NCI-H460 (cell line): ENCODE data around the genes AP1S2, RBBP7 and MBTPS2.

GRCh38 chrX:13791471-13792091 lies 25.3 kb downstream of the GPM6B start:
RAMPAGE:
- cytosol, long total RNA: no peak
- long total RNA: no peak
- nucleus, long total RNA: no peak

DNA sequence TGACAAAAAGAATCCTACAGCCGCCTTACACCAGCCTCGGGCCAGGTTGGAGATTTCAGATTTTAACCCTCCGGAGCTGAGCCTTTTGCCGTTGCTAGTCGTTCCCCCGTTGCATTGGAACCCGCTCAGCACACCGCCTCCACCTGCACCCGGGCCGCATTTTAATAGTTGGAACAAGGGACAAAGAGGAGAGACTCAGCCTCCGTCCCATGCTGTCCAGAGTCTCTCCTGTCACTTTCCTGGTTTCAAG lies 92.0 kb downstream of the GEMIN8 start:
RAMPAGE:
- cytosol, long total RNA: no peak
- long total RNA: no peak
- nucleus, long total RNA: no peak

DNA sequence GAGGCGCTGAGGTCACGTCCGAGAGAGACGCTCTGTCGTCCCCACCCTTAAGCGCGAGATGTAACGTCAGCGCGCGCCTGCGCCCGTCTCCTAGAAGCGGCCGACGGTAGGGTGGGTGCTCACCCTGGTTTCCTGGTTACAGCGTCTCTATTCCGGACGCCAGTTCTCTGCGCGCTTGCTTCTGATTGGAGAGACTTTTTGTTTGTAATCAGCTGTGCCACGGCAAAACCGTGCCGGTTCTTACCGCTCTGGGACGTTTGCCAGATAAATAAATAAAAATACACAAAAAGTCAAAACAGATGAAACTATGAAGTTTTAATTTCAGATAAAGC lies 274 bp upstream of the PIGA start:
RAMPAGE:
- cytosol, long total RNA: no peak
- long total RNA: no peak
- nucleus, long total RNA: no peak

DNA sequence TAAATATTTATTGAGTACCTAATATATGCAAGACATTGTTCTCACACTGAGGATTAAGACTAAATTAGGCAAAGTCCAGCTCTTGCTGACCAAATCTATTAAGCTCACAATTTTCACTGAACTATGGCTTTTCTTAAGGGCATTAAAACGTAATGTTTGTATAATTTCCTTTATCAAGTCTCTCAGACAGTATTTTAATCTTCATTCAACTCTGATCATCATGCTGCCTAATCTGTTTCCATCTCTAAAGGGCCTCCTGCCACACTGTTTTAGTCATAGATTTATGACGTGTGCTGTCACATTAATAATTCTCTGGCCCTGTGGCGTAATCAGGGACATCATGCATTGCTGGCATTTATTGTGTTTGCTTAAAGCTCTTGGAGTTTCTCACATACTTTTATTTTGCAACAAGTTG lies 7.5 kb upstream of the PIGA start:
RAMPAGE:
- cytosol, long total RNA: no peak
- long total RNA: no peak
- nucleus, long total RNA: no peak

DNA sequence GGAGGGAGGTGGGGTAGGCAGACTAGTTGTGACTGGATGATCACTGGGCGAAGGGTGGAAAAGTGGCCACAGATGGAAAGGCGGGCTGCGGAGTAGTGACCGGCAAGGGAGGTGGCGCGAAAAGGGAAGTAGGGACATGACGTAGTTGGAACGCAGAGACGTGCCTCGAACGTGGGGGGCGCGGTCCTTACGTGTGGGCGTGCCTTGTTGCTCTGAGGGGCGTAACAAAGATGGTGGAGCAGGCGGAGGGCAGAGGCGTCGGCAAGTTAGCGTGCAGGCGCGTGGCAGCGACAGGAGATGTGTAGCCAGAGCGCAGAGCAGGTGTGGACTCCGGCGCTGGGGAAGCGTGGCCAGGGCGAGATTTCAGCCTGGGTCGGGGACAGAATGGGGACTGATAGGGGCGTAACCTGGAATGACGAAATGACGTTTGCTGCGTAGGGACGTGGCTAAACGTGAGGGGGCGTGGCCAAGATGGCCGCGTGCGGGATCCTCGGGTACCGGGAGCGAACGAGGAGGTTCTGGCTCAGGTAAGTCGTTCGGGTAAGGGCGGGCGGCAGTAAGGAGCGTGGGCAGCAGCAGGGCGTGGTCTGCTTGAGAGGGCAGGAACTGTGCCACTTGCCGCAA lies 10.8 kb upstream of the CLTRN start:
RAMPAGE:
- cytosol, long total RNA: no peak
- long total RNA: no peak
- nucleus, long total RNA: start-site peak on the plus strand centred at position 231 of the sequence, 83 bp wide, 76 and 31 reads in 2 replicates; start-site peak on the plus strand centred at position 462 of the sequence, 34 bp wide, 407 and 120 reads in 2 replicates

DNA sequence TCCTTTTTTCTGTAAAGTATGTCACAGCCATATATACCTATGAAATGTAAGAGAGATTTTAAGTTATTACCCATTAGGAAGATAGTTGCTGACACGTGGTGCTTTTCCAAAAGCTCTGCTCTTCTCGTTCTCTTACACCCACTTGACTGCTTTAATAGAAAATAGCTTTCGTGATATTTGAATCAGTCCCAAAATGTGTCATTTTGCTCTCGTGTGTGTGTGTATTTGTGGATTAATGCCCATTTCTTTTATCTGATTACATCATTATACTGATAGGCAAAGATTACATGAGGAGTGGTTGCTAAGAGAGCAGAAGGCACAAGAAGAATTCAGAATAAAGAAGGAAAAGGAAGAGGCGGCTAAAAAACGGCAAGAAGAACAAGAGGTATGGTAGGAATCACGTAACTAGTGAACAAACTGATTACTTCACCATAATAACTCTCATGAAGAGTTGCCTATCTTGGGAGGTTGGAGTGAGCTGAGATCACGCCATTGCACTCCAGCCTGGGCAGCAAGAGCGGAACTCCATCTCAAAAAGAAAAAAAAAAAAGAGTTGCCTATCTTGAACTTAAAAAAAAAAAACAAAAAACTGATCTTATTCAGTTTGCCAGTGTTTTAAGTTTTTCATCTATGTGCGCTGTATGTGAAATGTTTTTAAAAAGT lies 13.3 kb downstream of the ZRSR2 start:
RAMPAGE:
- cytosol, long total RNA: no peak
- long total RNA: no peak
- nucleus, long total RNA: no peak

RAMPAGE:
- cytosol, long total RNA: no peak
- long total RNA: no peak
- nucleus, long total RNA: no peak
These were observed at the start of gene AP1S2 for GRCh38 chrX:15854081-15854970. TSS of gene AP1S2 (minus strand) at chrX:15854813.

GRCh38 chrX:16807979-16808548 lies 21.8 kb downstream of the TXLNG start:
RAMPAGE:
- cytosol, long total RNA: no peak
- long total RNA: no peak
- nucleus, long total RNA: no peak

DNA sequence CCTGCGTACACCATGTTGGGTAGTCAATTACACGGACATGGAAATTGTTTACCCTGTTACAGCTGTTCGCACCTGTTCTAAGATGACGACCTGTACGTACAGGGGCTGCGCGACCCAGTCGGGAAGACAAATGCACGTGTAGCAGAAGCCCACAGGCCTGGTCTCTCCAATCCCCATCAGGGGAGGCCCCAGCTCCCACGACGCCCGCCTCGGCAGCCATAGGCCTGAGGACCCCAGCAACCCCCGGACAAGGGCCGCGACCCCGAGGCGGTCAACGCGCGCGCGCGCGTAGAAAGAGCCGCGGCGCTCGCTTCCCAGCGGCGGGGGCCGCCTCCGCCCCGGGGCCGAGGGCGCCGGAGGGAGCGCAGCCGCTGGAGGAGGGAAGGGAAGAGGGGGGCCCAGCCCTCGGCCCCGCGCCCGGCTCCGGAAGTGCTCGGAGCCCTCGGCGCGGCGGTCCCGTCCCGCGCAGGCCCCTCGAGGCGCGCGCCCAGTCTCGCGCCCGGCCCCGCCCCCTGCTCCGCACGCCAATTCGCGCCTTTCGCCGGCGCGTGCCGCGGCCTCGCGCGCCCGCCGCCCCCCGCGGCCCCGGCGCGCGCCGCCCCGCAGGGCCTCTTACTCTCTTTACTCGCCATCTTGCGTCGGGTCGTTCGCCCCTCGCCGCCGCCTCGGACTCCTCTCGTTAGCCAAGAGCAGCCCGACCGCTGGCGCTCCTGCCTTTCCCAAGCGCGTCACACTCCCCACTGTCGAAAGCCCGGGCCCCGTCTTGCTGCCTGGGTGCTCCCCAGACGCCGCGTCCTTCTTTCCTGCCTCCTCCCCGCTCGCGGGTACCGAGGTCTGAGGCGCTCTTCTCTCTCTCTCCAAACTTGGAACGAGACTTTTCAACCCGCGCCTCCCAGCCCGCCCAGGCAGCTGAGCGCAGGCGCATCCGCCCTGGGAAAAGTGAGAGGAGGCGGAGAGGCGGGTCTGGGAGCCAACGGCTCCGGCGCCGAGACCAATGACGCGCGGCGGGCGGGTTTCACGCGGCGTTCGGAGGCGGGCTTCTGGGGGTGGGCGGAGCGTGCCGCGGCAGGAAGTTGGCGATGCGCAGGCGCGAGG lies at the start of gene RBBP7:
Gene RBBP7 (minus strand): TSS at position 941 of the 1,095 bp plus-strand sequence.
RAMPAGE:
- cytosol, long total RNA: start-site peak on the minus strand centred at position 891 of the sequence, 112 bp wide, 2,928 and 3,218 reads in 2 replicates
- long total RNA: start-site peak on the minus strand centred at position 892 of the sequence, 109 bp wide, 1,488 and 3,719 reads in 2 replicates
- nucleus, long total RNA: start-site peak on the minus strand centred at position 895 of the sequence, 119 bp wide, 2,957 and 584 reads in 2 replicates

DNA sequence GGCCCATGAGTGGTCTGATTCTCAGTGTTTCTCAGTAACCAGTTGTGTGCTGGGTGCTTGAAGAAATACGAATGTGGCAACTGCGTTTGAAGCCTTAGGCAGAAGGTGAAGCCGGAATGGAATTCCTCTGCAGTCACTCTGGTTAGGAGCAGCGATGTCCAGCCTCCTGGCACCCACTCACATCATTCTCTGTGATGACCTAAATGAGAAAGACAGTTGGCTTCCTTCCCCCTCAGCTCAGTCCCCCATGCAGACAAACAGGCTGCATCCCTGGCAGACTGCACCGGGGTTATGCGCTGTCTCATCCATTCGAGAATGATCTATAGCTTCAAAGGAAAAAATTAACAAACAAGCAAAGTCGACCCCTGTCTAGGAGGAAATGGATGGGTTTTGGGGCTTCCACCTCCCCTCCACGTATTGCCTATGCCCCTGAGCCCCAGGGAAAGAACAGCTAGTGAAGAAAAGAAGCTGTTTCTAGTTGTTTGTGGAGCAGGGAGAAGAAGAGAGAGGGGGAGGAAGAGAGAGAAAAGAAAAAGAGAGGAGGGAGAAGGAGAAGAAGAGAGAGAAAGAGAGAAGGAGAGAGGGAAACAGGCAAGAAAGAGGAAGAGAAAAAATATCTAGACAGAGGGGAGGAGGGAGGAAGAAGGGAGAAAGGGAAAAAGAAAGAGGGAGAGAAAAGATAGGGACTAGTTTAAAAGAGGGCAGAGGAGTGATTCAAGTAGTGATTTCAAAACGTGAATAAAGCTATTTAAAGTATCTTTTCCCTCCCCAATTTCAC lies 169.9 kb upstream of the SCML1 start:
RAMPAGE:
- cytosol, long total RNA: no peak
- long total RNA: no peak
- nucleus, long total RNA: no peak

RAMPAGE:
- cytosol, long total RNA: no peak
- long total RNA: no peak
- nucleus, long total RNA: start-site peak on the plus strand at chrX:17738266-17738323, 23 and 19 reads in 2 replicates
These were observed 941 bp downstream of the SCML1 start for GRCh38 chrX:17737972-17738895.

DNA sequence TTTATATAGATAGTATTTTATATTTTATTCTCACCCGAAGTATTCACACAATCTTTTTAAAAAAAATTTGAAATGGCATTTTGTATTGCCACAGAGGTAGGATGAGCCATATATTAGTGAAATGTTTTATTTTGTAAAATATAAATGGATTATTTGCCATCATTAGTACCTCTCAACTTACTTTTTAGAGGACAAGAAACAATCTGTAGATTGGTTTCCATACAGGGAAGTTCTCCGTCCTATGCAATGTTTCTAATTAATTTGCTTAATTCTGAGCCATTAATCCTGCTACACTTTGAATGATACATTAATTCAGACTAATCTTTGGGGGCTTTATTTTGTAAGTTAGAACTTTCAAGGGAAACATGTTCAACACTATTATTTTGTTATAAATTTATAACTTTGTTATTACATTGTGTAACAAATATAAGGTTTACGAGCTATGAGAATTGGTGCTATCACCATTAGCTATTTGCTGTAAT lies 17.0 kb downstream of the SCML1 start:
RAMPAGE:
- cytosol, long total RNA: no peak
- long total RNA: no peak
- nucleus, long total RNA: no peak

DNA sequence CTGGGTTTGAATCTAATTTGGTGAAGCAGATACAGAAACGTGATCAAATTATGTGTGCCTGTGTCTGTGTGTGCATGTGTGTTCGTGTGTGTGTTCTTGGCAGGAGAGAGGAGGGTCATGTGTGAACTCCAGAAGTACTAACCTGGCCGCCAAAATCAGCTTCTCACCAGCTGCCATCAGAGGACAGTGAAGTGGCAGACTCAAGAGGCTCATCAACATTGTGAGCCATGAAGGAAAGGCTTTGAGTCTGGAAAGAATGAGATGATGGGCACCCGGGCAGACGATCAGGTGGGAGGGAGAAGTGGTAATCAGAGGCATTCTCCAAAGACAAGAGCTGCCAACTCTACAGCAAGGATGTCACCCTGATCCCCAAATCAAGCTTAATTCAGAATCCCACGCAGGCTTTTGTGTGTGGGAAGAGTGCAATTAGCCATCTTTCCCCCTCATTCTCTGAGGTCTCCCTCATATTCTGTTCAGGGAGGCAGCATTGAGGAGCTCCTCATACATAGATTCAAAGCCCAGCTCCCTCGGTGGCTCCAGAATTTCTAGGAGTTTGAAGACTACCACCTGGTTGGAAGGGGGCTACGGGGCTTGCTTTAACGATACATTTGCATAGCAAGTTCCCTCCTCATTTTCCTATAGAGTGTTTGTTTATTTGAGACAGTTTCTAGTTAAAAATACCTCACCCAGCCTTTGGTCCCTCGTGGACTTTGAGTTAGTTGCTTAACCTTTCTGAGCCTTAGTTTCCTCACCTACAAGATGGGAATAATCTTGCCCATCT lies 4.1 kb downstream of the RAI2 start:
RAMPAGE:
- cytosol, long total RNA: no peak
- long total RNA: no peak
- nucleus, long total RNA: no peak

RAMPAGE:
- cytosol, long total RNA: no peak
- long total RNA: no peak
- nucleus, long total RNA: no peak
These were observed 28.6 kb downstream of the PDHA1 start for GRCh38 chrX:19372068-19373073.

DNA sequence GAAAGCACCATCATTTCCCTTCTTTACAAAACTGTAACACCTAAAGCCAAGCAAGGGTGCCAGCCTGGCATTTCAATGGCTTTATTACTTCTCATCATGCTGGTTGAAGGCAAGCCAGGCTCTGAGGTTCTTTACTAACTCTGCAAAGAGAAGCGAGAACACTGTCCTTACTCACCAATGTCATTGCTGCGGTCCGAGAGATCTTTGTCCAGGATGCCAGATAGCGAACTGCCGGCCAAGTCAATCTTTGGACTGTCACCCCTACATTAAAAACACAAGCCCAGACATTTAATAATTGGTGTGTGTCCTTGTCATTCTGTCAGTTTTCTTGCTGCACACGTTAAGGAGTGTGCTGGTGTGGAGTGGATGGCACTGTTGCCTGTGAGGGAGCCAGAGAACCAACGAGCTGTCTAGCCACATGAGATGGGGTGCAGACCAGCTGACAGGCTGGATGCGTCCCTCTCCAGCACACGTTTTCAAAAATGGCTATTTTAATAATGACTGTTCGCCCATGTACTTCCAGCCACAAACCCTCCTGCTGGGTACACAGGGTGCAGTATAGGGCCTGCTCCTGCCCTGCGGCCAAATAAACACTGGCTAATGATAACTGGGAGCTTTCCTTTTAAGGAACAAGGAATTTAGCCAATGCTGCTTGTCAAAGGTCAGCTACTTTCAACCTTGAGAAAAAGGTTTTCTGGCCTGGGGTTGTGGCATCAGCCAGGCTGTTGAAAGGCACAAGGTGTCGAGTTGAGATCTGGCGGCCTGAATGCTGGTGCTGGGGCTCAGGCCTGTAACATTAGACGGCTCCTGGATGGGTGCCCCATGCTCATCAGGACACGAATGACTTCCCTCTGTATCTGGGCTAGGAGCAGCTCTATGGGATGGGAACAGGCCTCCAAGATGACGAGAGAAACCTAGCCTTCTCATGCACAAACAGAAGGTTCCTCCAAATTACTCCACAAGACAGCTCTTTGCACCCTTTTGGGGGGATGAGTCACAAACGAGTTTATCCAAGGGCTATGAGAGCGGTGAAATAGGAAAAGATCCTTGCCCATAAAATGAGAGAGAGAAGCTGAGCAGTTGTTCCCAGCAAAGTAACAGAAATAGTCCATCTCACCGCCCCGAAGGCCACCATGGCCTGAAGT lies 54.0 kb upstream of the MAP3K15 start:
RAMPAGE:
- cytosol, long total RNA: no peak
- long total RNA: no peak
- nucleus, long total RNA: no peak

DNA sequence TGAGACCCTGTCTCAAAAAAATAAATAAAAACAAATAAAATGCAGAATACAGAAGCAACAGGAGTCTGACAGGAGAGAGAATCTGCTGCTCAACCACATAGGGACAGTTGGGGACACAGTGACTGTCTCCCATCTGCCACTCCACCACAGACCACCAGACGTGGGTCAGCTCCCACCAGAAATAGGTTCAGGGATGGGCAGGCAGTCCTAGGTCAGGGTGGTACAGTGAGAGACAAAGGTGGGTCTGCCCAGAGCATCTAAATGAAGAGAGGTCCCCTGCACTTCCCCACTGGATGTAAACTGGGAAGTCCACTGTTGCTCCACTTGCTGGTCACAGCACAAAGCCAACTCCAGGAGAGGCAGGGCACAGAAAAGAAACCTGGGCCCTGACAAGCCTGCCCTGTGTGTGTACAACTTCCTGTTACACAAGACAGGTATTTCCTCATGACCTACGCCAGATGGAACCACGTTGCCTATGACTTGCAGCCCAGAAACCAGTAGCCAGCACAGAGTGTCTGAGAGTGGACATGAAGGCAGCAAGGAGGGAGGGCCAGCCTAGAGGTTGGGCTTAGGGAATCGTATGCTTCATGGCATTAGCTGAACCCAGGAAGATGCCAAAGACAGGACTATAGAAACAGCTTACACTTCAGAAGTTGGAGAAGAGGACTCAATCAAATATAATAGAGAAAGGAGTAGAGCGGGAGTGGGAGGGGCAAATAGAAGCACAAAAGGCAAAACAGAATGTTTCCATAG lies 161.8 kb downstream of the SH3KBP1 start:
RAMPAGE:
- cytosol, long total RNA: no peak
- long total RNA: no peak
- nucleus, long total RNA: no peak

RAMPAGE:
- cytosol, long total RNA: no peak
- long total RNA: no peak
- nucleus, long total RNA: no peak
These were observed 36.8 kb downstream of the BCLAF3 start for GRCh38 chrX:19954070-19954543.

RAMPAGE:
- cytosol, long total RNA: no peak
- long total RNA: no peak
- nucleus, long total RNA: no peak
These were observed 51.2 kb downstream of the RPS6KA3 start for GRCh38 chrX:20215415-20215904.

DNA sequence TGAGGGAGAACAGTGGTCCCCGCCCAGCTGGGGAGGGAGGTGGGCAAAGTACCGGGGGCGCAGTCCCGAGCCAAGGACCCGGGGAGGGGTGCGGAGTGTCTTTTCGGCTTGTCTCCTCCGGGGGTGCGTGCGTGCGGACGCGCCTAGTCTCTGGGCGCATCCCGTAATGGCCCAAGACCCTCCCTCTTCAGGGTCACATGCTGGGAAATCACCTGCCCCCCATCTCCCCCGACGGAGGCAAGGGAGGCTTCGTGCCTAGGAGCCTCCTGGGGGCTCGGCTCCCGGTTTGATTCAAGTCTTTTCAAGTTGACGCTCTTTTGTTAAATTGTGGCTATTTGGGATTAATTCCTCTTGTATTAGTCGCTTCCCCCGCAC lies 609 bp upstream of the RPS6KA3 start:
RAMPAGE:
- cytosol, long total RNA: no peak
- long total RNA: no peak
- nucleus, long total RNA: no peak

GRCh38 chrX:21839245-21840355 lies at the start of gene MBTPS2:
TSS of gene MBTPS2 (plus strand) at chrX:21839617.
RAMPAGE:
- cytosol, long total RNA: no peak
- long total RNA: no peak
- nucleus, long total RNA: start-site peak on the plus strand at chrX:21839597-21839676, 162 and 34 reads in 2 replicates